Melanocyte of skin (primary cell): ENCODE data around the genes BLVRA and PPIA.

GRCh38 chr7:43757927-43758968, at the start of gene BLVRA:
BLVRA (plus strand) TSS chr7:43758680.
- CAGE, long polyA plus RNA, 2 experiments: start-site peak on the plus strand in 2 of 2 experiments, at chr7:43758656-43758722 at its widest, 642 to 4,889 reads per replicate

DNA sequence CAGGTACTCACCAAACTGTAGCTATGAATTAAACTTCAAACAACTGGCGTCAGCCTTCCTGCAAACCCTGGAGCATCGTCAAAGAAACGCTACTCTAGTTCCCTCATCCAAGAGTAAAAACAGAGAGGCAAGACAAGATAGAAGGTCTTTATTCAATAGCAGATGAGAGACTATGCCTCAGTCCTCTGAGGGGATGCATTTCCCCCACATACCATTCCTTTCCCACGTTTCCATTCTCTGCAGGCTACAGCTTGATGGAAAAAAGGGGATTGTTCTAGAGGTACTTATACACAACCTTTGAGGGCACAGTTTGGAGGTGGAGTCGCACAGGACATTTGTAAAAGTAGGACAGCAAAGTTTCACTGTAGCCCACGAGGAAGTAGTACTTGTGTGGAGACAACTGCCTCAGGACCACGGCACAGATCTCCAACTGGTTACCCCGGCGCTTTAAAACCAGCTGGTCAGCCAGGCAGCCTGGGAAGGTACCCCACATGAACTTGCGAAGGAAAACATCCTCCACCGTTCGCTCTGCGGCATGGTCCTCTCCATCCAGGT, 2.8 kb downstream of the MRPS24 start:
- CAGE, long polyA plus RNA, 2 experiments: no peak in any of the 2 experiments

- CAGE, long polyA plus RNA, 2 experiments: no peak in any of the 2 experiments
Measured at GRCh38 chr7:43869829-43870192, 494 bp upstream of the MRPS24 start.

GRCh38 chr7:43873346-43874122, 4.2 kb upstream of the MRPS24 start:
- CAGE, long polyA plus RNA, 2 experiments: no peak in any of the 2 experiments

DNA sequence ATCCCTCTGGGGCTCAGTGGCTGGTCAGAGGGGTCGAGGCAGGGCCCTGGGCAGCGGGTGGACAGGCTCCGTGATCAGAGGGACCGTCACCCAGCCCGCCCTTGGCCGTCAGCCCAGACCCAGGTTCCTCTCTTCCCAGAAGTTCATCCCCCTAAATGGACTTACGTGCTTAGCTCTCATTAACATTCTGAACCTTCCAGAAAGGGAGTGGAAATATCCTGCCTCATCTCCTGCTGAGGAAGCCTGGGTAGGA, 22.7 kb upstream of the SPDYE1 start:
- CAGE, long polyA plus RNA, 2 experiments: no peak in any of the 2 experiments

GRCh38 chr7:44018674-44019631, 21.3 kb downstream of the SPDYE1 start:
- CAGE, long polyA plus RNA, 2 experiments: no peak in any of the 2 experiments

DNA sequence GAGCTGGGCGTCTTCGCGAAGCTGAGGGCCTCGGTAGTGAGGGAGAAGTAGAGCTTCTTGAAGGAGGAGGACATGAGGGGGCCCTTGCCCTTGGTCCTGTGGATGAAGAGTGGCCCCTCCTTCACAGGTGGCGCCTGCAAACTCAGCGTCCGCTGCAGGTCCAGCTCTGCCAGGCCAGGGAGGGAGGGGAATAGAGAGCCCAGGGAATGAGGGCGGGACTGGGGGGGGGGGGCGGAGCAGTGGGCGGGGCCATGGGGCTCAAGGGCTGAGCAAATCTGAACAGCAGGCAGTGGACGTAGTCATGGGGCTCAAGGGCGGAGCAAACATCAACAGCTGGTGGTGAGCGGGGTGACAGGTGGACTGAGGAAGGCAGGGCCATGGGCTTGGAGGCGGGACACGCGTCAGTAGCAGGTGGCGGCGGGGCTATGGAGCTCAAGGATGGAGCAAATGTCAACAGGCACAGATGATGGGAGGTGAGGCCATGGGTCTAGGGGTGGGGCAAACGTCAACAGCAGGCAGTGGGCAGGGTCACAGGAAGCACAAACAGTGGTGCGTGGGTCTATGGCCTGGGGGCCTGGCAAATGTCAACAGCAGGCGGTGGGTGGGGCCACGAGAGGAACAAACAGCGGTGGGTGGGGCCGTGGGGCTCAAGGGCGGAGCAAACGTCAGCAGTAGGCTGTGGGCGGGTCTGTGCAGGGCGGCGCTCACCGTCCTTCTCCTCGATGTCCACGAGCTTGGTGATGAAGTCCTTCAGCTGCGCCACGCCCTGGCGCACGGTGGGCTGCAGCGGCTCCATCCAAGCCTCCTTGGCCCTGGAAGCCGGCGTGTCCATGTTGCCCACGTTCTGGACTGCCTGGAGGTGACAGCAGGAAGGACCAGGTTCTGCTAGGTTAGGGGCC, 5.4 kb upstream of the DBNL start:
- CAGE, long polyA plus RNA, 2 experiments: no peak in any of the 2 experiments

- CAGE, long polyA plus RNA, 2 experiments: no peak in any of the 2 experiments
Measured at GRCh38 chr7:44076884-44077116, 5.5 kb downstream of the POLM start.

DNA sequence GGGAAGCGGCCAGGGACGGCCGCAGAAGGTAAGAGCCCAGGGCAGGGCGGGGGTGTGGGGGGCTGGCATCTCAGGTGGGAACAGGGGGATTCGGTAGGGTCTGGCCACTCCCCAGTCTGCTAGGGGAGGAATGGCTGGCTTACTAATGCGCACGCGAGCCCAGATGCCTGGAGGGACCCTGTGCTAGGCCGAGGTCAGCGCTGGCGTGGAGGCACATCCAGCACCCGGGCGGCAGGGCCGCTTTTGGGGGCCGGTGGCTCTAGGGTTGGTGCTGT, 683 bp downstream of the AEBP1 start:
- CAGE, long polyA plus RNA, 2 experiments: no peak in any of the 2 experiments

GRCh38 chr7:44131911-44132212, 8.5 kb upstream of the POLD2 start:
- CAGE, long polyA plus RNA, 2 experiments: no peak in any of the 2 experiments

DNA sequence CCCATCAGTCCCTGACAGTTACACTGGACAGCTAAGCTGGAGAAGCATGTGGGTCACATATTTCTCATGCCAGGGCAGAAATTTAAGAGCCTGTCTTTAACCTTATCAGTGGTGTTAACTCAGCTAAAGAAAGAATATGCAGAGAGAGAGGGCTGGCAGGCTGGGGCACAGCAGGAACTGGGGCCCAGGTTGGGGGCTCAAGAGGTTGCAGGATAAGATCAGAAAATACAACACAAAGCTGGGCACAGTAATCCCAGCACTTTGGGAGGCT, 8.8 kb upstream of the POLD2 start:
- CAGE, long polyA plus RNA, 2 experiments: no peak in any of the 2 experiments

DNA sequence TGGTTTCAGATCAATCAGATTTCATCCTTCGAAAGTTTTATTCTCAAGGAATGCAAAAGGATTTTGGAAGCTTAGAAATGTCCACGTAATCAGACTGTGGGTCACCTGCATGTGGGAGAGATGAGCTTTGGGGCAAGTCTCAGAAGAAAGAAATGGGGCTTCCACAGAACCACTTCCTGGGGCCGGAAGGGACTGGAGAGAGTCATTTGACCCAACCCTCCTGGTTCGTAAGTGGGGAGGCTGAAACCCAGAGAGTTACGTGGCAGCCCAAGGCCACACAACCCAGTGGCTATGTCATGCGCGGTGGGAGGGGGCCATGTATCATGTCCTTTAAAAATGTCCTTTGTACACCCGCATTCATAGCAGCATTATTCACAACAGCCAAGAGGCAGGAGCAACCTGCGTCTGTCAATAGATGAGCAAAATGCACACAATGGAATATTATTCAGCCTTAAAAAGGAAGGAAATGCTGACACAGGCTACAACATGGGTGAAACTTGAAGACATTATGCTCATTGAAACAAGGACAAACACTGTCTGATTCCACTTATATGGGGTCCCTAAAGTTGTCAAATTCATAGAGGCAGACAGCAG, 15.1 kb downstream of the CAMK2B start:
- CAGE, long polyA plus RNA, 2 experiments: no peak in any of the 2 experiments

DNA sequence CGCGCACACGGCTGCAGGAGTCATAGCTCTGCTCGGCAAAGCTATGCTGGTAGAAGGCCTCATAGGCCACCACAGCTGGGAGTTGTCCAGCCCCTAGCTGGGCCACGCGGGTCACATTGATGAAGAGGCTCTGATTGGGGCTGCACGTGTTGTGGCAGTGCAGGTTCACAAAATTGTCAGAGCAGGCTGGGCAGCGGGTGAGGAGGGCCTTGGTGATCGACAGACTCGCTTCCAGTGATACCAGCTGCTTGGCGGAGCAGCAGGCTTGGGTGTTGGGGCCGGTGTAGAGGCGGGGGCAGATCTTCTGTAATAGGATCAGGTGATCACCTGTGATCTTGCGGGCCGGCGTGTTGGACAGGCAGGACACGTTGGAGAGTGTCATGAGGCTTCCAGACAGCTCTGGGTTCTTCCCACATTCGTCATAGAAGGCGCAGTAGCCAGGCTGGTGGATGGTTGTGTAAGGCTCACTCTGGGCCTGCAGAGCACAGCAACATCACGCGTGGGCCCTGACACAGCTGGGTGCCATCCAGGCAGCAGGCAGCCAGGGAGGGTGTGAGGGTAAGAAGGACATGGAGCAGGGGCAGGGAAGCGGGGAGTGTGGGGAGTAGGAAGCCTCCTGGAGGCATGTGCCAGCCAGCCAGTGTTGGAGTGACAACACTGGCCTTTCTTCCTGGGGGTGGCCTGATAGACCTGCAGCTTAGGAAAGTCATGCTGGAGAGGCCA, 1.1 kb downstream of the NPC1L1 start:
- CAGE, long polyA plus RNA, 2 experiments: no peak in any of the 2 experiments

- CAGE, long polyA plus RNA, 2 experiments: no peak in any of the 2 experiments
Measured at GRCh38 chr7:44634258-44634581, 27.8 kb downstream of the OGDH start.

GRCh38 chr7:44646355-44646851, 40.0 kb downstream of the OGDH start:
- CAGE, long polyA plus RNA, 2 experiments: no peak in any of the 2 experiments

DNA sequence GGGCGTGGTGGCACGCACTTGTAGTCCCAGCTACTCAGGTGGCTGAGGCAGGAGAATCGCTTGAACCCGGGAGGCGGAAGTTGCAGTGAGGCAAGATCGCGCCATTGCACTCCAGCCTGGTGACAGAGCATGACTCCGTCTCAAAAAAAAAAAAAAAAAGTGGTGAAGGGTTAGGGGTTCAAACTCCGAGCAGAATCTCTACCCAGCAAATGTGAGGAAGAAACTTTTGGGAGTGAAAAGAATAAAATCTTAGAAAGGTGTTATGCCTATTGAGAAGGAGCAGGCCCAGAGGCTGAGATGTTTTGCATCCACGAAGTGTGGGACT, 53.1 kb upstream of the ZMIZ2 start:
- CAGE, long polyA plus RNA, 2 experiments: no peak in any of the 2 experiments

- CAGE, long polyA plus RNA, 2 experiments: no peak in any of the 2 experiments
Measured at GRCh38 chr7:44759953-44760850, 11.6 kb downstream of the ZMIZ2 start.

- CAGE, long polyA plus RNA, 2 experiments: no peak in any of the 2 experiments
Measured at GRCh38 chr7:44761242-44762277, 12.9 kb downstream of the ZMIZ2 start.

GRCh38 chr7:44795616-44796811, at the start of gene PPIA:
PPIA (plus strand) TSS chr7:44796681.
- CAGE, long polyA plus RNA, 2 experiments: start-site peak on the plus strand in 1 of 2 experiments, at chr7:44796678-44796694 at its widest, 40 to 5,984 reads per replicate

- CAGE, long polyA plus RNA, 2 experiments: no peak in any of the 2 experiments
Measured at GRCh38 chr7:44881669-44882158, 3.6 kb downstream of the PURB start.